Trachea (tissue), 1 donor: ENCODE data around the genes OST4, EMILIN1, PREB and TRIM54.

DNA sequence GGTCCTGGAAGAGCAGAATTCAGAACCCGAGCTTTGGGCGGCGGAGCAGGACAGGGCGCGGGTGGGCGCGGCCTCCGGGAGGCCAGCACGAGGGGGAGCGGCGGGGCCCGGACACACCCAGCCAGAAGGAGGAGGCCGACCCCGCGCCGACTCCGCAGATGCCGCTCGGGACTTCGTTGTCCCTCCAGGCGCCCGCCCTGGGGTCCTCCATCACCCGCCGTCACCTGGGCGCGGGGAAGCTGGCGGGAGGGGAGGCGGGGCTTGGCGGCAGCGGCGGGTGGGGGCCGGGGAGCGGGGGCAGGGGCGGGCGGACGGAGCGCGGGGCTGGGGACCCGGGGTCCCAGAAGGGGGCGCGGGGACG is 387 bp upstream of the GAREM2 start:
- PRO-cap, result no peak

- PRO-cap, result no peak
Observed at GRCh38 chr2:26233934-26234591, 10.4 kb downstream of the HADHA start.

- PRO-cap, result no peak
Observed at GRCh38 chr2:26347282-26347738, 721 bp upstream of the ADGRF3 start.

- PRO-cap, result unidirectional peak, minus-strand start at chr2:26355645
Observed at GRCh38 chr2:26355436-26356074, 9.0 kb upstream of the ADGRF3 start.

DNA sequence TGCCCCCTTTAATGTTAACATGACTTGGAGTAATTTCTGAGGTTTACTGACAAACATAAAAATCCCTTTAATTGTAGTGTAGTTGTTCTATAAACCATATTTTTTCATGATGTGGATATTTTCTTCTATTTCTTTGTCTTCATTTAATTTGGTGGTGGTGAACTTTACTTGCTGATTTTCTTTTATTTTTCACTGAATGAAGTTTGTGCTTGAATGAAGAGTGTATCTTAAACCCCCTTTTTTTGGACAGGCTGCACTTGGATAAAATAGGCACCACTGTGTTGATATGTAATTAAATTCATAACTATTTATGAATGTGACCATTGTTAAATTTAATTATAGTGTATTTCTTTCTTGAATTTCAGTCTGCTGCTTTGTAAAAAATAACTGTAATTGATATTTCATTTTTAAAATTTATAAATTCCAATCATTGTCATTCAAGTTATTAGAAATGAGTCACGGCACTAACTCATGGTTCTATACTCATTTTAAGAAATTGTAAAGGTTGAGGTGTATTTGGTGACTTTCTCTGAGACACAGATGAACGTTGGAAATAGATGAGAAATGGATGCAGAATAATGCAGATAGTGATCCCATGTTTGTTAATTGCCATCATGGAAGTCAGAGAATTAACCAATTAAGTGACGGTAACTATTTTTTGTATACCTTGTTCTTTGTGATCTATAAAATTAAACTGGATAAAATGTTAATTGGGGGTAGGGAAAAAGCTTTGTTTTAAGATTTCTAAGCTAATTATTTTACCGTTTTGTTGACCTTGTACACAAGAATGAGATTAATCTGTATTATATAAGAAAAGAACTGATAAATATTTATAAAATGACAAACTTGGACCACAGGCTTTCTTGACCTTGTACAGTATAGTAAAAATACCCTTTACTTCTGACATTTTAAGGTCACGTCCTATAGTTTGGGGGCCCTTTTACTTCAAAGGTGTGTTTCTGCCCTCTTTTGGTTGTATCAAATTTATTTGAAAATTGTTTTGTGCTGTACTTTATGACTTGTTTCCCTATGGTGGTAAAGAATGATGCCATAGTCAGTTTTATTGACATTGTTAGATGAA is 11.2 kb upstream of the DRC1 start:
- PRO-cap, result no peak

DNA sequence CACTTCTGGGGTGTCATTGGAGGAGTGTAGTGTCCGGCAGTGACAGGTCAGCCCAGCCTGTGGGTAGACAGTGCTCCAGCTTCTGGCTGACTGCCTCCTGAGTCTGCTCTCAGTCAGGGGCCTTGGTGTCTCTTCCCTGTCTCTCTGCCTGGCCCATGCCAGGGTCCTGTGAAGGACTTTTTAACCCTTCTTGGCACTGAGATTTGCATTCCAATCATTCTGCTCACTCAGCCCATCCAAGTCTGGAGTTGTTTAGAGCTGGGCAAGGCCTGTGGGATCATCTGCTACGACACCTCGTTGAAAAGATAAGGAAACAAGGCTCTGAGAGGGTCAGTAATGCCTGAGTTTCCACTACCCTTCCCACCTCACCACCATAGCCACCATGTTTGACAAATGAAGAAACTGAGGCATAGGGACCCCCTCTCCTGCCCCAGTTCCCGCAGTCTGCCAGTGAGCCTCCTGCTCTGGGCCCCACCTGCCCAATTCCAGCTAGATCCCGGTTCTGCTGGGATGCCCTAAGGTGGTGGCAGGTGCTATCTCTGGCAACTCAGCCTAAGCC is 1.2 kb upstream of the KCNK3 start:
- PRO-cap, result no peak

GRCh38 chr2:26725091-26726046 is 32.8 kb downstream of the KCNK3 start:
- PRO-cap, result no peak

GRCh38 chr2:26757701-26758983 is 5.9 kb upstream of the SLC35F6 start:
- PRO-cap, result unidirectional peak, minus-strand start at chr2:26757940

- PRO-cap, result no peak
Observed at GRCh38 chr2:26969136-26969728, 1.2 kb upstream of the MAPRE3 start.

GRCh38 chr2:26974252-26974722 is 3.9 kb downstream of the MAPRE3 start:
- PRO-cap, result no peak

- PRO-cap, result no peak
Observed at GRCh38 chr2:27025333-27026184, 7.2 kb upstream of the TMEM214 start.

GRCh38 chr2:27041104-27041410 is 8.3 kb downstream of the TMEM214 start:
- PRO-cap, result no peak

- PRO-cap, result no peak
Observed at GRCh38 chr2:27071015-27071546, 373 bp downstream of the OST4 start.

GRCh38 chr2:27071547-27071968 is at the start of gene OST4:
TSS of gene OST4 (minus strand) at chr2:27071654.
- PRO-cap, result bidirectional peak, plus-strand start at chr2:27071820, minus-strand start at chr2:27071669

DNA sequence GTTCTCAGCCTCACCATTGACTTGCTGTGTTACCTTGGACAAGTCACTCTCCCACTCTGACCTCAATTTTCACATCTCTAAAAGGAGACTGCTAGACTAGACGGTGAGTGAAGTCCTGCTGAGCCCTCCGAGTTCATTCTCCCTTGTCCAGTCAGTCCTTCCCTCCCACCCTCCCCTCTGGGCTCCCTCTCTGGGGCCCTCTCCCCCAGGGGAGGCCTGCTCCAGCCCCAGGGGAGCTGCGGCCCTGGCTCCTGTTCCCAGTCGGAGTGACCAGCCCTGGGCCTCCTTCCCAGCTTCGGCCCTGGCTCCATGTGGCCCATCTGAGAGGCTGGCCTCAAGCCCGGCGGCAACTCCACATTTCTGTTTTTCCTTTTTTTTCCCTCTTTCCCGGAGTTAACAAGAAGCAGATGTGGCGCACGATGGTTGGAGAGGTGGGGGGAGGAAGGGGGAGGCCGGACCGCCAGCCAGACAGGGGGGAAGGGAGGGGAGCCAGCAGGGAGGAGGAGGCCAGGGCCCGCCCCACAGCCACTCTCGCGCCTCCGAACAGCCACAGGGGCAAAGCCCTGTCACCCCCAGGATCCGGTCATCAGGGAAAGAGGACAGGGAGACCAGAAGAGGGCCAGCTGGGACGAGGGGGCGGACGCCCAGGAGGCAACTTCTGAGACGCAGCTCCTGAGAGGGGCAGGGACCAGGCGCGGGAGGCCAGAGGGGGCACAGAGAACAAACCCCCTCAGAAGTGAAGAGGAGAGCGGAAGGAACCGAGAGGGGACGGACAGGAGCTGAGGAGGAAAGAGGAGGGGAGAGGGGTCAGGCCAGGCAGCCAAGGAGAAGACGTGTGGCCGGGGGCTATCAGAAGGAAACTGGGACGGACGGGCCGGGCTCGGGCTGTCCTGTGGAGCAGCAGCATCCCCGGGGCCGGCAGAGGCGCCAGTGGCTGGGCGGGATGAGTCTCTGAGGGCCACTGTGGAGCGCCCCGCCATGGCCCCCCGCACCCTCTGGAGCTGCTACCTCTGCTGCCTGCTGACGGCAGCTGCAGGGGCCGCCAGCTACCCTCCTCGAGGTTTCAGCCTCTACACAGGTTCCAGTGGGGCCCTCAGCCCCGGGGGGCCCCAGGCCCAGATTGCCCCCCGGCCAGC is at the start of gene EMILIN1:
Gene EMILIN1, plus strand, starts transcription at position 528 of the 1,136 bp plus-strand sequence.
- PRO-cap, result bidirectional peak, plus-strand start at position 613 of the sequence, minus-strand start at position 268 of the sequence

GRCh38 chr2:27093864-27094255 is 7.3 kb downstream of the KHK start:
- PRO-cap, result no peak

DNA sequence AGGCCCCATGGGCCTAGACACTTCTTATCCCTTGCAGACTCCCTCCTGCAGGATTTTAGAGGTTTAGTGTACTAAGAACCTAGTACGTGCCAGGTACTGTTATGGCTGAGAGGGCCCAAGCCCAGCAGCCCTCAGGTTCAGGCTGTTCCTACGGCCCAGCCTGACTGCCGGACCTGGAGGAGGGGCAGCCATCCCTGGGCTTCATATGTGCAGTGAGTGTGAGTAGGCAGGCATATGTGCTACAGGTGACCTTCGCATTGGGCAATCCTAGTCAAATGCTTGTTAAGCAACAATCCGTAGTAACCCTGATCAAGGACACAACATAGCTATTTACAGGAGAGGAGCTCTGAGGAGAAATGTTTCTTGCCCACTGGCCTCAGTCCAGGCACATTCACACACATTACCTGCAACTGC is 9.0 kb downstream of the KHK start:
- PRO-cap, result no peak

DNA sequence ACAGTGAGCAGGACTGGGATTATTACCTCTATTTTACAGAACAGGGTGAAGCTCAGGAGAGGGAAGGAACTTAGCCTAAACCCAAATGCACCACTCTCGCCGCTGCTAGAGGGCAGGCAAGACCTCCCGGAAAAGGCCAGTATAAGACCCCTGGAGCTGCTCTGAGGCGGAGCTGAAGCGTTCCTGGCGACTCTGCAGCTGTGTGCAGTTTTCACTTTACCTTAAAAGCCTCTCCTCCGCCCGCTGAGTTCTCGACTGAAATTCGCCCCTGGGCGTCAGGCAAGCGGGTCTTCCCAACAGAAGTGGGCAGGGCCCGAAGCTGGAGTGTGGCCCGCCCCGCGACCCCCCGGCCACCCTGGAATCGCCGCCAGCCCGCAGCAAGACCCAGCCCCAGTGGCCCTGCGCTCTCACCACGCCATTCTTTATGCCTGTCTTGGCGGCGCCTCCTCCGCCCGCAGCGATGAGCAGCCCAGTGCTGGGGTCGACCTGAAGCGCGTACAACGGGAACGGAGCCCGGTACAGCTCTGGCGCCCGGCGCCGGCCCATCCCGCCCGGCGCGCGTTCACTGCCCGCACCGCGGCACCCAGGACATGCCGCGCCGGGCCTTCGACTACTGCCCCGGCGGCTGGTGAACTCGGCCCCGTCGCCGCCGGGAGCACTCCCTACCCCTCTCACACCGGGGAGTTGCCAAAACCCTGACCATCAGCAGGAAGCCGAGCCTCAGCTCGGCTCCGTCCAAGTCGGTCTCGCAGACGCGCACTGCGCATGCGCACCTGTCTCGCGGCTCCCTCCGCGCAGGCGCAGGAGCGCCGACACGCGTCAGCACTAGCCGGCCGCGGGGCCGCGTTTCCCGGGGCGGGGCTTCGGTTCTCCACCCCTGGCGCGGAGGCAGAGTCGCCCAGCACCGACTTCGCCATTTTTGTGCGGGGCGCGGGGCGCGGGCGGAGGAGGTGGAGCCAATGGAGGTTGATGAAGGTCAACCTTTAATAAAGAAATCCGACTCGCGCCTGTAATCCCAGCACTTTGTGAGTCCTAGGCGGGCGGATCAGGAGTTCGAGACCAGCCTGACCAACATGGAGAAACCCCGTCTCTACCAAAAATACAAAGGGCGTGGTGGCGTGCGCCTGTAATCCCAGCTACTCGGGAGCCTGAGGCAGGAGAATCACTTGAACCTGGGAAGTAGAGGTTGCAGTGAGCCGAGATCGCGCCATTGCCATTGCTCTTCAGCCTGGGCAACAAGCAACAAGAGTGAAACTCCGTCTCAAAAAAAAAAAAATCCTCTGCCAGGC is at the start of gene PREB:
Gene PREB, minus strand, starts transcription at position 761 of the 1,289 bp plus-strand sequence.
- PRO-cap, result bidirectional peak, plus-strand start at position 922 of the sequence, minus-strand start at position 748 of the sequence

- PRO-cap, result no peak
Observed at GRCh38 chr2:27281816-27282731, at the start of gene TRIM54. TSS of gene TRIM54 (plus strand) at chr2:27282429.

DNA sequence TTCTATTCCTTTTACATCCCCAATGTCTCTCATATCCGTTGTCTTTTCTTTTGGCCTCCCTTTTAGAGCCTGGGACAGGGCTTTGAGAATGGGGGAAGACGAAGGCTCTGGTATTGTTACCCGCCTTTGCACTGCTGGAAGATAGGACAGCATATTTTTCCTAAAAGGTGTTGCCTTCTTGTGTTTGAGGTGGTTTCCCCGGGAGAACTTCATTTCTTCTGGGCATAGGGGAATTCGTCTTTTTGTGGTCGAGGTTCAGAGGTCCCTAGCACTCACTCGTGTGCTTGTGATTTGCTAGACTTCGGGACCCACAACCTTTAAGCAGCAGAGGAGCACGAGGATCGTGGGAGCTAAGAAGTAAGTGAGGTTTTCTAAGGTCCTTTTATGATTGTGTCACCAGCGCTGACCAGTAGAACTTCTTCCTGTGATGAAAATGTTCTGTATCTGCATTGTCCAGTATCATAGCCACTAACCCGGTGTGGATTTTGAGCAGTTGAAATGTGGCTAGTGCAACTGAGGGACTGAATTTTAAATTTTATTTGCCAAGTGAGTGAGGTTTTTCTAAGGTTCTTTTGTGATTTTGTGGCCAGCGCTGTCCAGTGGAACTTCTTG is 624 bp downstream of the ZNF512 start:
- PRO-cap, result no peak